Paraaortic lymph node (tissue), 1 donor: ENCODE results near the genes CENPK and SHLD3.

GRCh38 chr5:61336220-61336752 is 4.2 kb downstream of the ZSWIM6 start:
- PRO-cap, result no peak

GRCh38 chr5:61360238-61360457 is 28.1 kb downstream of the ZSWIM6 start:
- PRO-cap, result no peak

GRCh38 chr5:61637346-61637963 is 305.4 kb downstream of the ZSWIM6 start:
- PRO-cap, result no peak

DNA sequence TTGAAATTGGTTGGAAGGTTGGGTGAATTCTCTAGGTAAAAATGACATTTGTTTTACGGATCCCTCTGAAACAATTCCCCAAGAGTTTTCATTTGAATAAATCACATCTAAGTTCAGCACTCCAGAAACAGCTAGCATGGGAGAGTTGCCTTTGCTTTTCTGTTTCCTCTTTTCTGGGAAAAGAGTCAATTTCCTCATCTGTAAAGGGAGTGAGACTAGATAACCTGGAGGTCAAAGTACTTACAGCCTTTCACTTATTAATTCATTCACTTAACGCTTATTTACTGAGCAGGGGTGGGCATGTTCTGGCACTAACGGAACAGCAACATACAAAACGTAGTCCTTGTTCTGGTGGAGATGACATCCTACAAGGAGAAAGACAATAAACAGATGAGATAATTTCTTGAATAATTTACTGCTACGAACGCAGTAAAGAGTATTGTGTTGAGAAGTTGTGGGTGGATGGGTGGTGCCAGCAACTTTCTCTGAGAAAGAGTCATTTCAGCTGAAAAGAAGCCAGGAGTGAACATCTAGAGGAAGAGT is 335.5 kb downstream of the ZSWIM6 start:
- PRO-cap, result no peak

- PRO-cap, result no peak
Measured at GRCh38 chr5:62287162-62287766, 18.7 kb upstream of the KIF2A start.

GRCh38 chr5:62307178-62307450 is 1.1 kb downstream of the KIF2A start:
- PRO-cap, result bidirectional peak, plus-strand start at chr5:62307337, minus-strand start at chr5:62307306

DNA sequence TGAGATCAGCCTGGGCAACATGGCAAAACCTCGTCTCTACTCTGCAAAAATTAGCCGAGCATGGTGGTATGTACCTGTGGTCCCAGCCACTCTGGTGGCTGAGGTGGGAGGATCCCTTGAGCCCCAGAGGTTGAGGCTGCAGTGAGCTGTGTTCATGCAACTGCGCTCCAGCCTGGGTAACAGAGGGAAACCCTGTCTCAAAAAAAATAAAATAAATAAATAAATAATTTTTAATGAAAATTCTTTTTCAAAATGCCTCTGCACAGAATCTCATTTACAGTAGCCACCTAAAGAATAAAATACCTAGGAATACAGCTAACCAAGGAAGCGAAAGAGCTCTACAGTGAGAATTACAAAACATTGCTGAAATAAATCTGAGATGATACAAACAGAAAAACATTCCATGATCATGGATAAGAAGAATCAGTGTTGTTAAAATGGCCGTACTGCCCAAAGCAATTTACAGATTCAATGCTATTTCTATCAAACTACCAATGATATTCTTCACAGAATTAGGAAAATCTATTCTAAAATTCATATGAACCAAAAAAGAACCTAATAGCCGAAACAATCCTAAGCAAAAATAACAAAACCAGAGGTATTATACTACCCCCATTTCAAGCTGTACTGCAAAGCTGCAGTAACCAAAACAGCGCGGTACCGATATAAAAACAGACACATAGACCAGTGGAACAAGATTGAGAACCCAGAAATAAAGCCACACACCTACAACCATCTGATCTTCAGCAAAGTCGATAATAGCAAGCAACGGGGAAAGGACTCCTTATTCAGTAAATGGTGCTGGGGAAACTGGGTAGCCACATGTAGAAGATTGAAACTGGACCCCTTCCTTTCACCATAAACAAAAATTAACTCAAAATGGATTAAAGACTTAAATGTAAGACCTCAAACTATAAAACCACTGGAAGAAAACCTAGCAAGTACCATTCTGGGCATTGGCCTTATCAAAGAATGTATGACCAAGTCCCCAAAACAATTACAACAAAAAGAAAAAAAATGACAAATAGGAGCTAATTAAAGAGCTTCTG is 18.2 kb downstream of the KIF2A start:
- PRO-cap, result no peak

- PRO-cap, result no peak
Measured at GRCh38 chr5:62385276-62386118, 18.2 kb downstream of the DIMT1 start.

- PRO-cap, result no peak
Measured at GRCh38 chr5:62387691-62388987, 15.6 kb downstream of the DIMT1 start.

DNA sequence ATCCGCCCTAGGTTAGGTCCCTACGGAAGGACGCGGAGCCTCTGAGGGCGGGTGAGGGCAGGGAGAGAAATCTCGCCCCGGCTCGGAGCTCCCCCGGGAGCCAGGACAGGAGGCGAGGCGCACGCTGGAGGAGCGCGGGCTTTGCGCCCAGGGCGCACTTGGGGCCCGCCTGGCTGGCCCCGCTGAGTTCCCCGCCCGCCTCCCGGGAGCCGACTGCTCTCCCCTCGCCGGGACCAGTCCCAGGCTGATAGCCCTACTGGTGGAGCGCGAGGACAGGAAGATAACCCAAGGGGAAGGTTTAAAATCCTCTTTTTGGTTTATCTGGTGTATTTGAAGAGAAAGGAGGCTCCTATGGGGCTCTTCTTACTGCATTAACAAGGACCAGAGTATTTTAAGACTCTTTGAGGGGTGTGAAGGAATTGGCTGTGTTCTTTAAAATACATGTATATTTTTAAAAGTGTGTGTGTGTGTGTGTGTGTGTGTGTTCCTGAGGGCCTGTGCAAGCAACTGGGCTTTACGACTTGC is 677 bp downstream of the SHISAL2B start:
- PRO-cap, result no peak

DNA sequence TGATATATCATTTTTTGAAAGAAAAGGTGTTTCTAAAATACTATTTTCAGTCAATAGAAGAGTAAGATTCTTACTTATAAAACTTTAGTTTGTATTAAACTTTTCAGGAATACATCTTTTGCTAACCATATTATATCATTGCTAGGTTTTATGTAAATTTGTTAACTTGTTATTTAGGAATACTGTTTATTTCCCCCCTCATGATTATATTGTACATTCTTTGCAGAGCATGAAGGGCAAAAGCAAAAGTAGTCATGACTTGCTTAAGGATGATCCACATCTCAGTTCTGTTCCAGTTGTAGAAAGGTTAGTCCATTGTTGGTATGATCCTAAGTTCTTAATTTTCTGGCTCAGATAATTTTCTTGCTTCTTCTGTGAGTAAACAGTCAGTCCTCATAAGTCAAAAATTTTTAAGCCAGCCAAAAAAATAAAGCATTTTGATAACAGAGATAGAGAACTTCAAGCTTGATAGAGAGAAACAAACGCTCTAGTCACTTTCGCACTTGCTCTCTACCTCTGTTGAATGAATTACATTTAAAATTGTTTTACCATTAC is 31.4 kb downstream of the CWC27 start:
- PRO-cap, result no peak

DNA sequence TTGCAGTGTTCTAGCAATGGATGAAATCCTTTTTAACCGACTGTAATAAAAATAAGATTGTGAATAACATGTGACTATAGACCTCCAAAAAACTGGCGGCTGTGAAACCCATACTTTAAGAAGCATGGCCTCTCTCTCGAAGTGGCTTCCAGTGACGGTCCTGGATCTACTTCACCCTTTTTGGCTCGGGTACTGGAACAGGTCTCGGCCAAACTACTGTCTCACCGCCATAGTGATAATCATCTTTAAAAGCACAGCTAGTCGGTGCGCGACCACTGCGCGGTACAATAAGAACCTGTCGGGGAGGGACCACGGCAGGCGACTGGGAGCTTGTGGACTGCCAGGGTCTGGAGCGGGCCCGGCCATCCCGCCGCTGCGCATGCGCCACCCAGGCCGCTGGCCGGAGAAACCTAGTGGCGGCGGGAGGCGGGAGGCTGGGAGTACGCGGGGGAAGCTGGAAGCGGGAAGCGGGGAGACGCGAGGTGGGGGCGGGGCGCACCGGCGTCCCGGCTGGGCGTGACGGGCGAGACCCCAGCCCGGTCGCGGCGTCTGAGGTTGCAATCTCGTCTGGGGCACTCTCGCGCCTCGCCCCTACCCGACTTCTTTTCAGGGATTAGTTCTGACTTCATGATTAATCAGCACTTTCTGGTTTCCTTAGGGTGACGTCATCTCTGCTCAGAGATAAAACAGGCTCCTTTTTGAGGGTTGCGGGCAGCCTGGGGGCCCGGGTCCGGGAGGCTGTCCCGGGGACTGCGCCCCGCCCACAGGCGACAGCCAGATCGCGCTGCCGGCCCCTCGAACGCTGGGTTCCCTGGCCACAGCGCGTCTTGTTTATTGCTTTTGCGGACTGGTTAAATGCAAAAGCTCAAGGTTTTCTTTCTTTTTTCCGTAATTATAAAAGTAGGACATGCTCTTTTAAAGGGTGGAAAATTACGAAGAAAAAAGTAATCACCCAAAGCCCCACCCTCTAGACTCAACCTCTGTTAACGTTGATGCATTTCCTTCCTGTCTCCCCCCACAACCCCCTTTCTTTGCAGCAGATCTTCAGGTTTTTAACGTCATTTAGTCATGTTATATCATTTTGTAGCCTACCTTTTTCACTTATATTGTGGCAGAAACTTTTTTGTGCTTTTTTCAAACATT is 266.8 kb downstream of the CWC27 start:
- PRO-cap, result bidirectional peak, plus-strand start at position 485 of the sequence, minus-strand start at position 324 of the sequence; bidirectional peak, plus-strand start at position 710 of the sequence, minus-strand start at position 608 of the sequence; bidirectional peak, plus-strand start at position 777 of the sequence, minus-strand start at position 804 of the sequence; bidirectional peak, plus-strand start at position 1,018 of the sequence, minus-strand start at position 975 of the sequence

- PRO-cap, result no peak
Measured at GRCh38 chr5:65062699-65063212, 294.0 kb downstream of the CWC27 start.

GRCh38 chr5:65101472-65102144 is 332.9 kb downstream of the CWC27 start:
- PRO-cap, result no peak

DNA sequence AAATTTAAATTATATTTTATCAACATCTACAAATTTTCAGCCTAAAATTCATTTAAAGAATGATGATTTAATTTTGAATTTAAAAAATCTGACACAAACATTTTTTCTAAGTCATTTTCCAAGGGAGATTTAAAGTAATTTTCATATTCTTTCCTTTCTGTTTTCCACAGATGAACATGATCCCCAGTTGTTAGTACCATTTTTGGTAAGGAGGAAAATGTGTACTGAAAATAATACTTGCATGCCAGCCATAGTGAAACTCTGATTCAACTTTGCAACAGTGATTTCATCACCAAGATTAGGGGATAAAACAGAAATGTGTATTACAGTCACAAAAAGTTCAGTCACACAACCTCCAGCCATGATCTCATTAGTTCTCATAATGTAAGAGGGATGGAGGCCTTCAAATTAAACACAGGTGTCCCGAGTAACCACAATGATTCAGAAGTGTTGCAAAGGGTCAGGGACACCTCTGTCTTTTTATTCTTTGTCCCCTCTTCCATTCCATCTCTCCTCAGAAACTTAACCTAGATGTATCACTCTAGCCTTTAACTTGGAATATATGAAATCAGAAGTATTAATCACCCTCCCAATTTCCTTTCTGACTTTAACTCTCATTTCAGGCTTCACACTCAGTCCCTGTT is 291.4 kb downstream of the ADAMTS6 start:
- PRO-cap, result no peak

DNA sequence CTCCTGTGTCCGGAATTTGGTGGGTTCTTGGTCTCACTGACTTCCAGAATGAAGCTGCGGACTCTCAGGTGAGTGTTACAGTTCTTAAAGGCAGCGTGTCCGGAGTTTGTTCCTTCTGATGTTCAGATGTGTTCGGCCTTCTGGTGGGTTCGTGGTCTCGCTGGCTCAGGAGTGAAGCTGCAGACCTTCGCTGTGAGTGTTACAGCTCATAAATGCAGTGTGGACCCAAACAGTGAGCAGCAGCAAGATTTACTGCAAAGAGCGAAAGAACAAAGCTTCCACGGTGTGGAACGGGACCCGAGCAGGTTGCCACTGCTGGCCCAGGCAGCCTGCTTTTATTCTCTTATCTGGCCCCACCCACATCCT is 3.0 kb upstream of the ADAMTS6 start:
- PRO-cap, result no peak

GRCh38 chr5:65562567-65563750 is at the start of gene CENPK:
TSS of gene CENPK (minus strand) at chr5:65563168.
- PRO-cap, result bidirectional peak, plus-strand start at chr5:65563296, minus-strand start at chr5:65563166

- PRO-cap, result no peak
Measured at GRCh38 chr5:65563751-65564125, 642 bp downstream of the PPWD1 start.

GRCh38 chr5:65624535-65625096 is at the start of gene SHLD3:
TSS of gene SHLD3 (plus strand) at chr5:65625027.
- PRO-cap, result bidirectional peak, plus-strand start at chr5:65624765, minus-strand start at chr5:65624647; bidirectional peak, plus-strand start at chr5:65625045, minus-strand start at chr5:65624946

DNA sequence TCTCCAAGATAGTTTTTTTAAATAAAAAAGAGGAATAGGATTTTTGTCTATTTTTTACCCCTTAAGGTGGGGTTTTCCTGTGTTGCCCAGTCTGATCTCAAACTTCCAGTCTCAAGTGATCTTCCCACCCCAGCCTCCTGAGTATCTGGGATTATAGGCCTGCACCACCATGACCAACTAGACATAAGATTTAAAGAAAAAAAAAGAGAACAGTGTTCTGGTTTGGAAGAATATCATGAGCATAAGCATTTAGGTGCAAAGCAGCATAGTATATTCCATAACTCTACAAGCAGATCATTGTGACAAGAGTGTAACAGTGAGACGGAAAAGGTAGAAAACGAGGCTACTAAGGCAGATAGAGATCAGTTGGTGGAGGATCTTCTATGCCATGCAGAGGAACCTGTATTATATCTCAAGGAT is 105.5 kb downstream of the ERBIN start:
- PRO-cap, result no peak